Psoas muscle (tissue), 2 donors: Measurements from ENCODE around the genes IL10RB and ATP5PO.

- PRO-cap, 2 experiments: no peak in any of the 2 experiments
These were observed 2.8 kb downstream of the IFNAR2 start for GRCh38 chr21:33232175-33233249.

DNA sequence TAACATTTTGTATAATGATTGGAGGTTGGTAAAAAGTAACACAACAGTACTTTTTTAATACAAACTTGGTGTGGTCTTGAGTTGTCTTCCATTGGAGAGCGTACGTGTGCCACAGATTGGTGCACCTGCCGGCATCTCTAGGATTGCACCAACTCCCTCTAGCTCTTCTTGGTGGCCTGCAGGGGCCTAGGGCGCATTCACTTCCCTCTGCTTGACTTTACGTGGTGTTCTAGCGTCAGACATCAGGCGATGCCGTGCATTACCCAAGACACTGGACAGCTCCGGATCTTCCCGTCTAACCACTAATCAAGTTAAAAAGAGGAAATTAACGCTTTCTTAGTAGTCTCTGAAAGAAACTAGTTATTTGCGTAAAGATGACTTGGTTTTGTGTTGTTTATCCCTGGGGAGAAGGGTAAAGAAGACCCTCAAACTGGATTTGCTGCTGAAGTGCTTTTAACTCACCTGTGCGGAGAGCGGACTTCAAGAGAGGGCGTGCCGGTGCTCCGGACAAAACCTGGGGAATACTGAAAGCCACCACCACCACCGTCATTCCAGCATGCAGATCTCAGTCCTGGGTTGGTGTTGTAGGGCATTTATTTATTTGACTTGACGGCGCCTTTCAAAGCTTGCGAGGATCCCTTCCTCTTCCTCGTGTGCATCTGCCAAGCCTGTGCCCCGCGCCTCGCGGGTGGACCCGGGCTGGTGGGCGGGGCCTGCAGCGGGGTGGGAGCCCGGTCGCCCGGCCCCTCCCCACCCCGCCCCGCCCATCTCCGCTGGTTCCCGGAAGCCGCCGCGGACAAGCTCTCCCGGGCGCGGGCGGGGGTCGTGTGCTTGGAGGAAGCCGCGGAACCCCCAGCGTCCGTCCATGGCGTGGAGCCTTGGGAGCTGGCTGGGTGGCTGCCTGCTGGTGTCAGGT is at the start of gene IL10RB:
IL10RB (plus strand) TSS at position 767 of the 916 bp plus-strand sequence.
- PRO-cap, 2 experiments: peak in 2 of 2 experiments; most common plus-strand start position 809 of the sequence (in 2); most common minus-strand start position 661 of the sequence (in 2)

DNA sequence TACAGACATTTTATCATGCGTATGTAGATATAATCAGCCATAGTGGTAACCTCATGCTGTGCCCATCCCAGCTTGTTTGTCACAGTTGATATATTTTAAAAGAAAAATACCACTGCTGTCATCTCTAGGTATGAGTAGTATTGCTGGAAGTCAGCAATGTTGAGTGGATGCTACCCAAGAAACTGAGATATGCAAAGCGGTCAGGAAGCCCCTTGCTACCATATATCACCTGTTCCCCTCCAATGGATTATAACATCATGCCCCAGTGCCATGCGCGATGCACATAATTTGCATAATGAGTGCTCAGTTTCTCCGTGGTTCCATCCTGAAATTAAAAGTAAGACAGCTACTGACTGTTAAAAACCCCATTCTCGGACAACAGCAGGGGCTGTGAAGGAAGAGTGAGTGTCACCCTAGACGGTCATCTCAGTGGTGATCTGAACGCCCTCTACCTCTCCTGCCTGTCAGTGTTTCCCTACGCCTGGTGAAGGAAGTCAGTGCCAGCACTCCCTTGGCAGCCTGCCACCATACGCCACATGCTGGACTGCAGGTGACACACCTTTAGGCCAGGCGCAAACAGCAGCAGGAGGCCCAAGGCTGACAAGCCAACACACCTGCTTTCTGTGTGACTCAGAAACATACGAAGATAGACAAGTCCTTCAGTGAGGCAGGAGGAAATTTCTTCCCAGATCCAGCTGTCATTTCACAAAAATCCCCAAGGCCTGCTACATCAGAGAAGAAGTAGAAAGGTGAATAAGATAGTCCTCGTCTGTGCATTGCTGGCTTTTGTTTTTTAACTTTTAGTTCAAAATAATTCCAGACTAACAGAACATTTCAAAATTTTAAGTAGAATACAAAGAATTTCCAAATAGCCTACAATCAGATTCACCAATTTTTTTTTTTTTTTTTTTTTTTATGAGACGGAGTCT is 2.9 kb downstream of the IL10RB start:
- PRO-cap, 2 experiments: no peak in any of the 2 experiments

DNA sequence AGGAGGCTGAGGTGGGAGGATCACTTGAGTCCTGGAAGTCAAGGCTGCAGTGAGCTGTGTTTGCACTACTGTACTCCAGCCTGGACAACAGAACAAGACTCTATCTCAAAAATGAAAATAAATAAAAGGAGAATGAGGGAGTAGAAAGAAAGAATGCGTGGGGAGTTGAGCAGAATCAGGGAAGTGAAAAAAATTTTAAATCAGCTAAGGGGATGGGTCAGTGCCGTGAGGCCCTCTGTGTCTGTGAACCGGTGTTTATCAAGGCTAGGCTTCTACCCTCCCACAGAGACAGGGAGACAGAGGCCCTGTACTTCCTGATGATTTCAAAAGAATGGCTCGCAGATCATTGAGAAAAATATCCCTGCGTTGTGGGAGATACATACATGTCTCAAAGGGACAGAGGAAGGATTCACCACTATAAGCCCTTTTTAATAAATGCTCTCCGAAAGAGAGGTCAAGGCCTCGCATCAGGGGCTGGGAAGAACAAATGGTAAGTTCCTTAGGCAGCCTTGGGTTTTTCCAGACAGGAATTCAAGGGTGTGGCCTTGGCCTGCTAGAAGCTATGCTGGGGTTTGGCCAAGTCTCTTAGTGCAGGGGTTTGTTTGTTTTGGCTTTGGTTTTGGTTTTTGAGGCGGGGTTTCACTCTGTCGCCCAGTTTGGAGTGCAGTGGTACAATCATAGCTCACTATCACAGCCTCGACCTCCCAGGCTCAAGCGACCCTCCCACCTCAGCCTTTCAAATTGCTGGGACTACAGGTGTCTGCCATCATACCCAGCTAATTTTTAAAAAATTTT is 20.8 kb downstream of the IL10RB start:
- PRO-cap, 2 experiments: no peak in any of the 2 experiments

DNA sequence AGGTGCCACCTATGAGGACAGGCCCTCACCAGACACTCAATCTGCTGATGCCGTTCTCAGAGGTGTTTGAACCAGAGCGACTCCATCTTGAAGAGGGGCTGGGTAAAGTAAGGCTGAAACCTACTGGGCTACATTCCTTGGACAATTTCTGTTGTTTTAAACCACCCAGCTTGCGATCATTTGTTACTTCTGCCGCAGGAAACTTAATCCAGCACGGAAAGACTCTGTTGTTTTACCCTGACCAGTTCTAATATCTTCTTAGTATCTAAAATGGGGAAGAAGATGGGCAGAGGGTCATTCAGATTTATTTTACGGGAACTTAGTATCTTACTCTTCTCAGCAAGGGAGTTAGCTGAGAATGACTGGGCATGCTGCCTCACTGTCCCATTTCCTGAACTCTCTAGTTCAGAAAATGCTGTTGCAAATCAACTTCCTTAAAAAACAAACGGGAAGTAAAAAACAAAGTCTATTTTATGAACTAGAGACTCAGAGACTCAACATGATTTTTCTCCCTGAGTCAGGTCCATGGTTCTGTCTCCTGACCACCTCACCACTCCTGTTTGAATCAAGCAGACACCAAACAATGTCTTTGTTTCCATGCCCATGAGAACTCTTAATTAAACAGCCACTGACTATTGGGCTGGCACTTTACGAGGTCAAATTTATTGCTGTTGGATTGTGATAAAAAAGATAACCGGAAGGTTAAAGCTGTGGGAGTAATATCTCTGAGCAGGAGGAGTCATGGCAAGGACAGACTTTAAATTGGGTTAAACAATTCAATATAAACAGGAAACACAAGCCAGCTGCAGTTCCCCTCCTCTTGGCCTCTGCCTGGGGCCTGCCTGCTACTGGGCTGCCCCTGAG is 23.8 kb upstream of the IFNAR1 start:
- PRO-cap, 2 experiments: no peak in any of the 2 experiments

DNA sequence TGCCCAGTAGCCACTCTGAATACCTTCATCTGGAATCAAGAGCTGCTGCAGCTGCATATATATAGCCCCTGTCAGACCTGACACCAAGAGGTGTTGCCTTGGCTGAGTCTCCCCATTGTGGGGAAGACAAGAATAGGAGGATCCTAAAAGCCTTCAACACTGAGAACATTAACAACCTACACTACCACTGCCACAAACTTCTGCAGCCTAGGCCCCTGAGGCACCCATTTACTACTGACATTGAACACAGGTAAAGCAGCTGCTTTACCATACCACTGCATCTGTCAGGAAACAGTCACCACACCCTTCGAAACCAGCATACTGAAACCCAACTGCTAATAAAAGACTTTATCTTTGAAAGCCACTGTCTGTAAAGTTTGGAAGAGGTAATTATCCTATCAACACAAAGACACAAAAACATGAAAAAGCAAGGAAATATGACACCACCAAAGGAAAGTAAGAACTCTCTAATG is 7.3 kb downstream of the IFNAR1 start:
- PRO-cap, 2 experiments: no peak in any of the 2 experiments

DNA sequence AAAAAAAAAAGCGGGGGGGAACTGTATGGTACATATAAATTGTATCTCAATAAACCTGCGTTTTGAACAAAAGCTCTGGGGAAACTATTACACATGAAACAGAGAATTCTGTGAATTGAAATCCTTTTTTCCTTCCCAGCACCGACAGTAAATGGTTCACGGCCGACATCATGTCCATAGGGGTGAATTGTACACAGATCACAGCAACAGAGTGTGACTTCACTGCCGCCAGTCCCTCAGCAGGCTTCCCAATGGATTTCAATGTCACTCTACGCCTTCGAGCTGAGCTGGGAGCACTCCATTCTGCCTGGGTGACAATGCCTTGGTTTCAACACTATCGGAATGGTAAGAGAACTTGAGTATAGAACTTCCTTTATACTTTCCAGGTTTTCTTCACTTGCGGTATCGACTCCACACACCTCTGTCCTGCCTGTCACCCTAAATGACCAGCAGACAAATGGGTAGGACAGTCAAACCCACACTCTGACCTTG is 18.2 kb downstream of the IFNGR2 start:
- PRO-cap, 2 experiments: no peak in any of the 2 experiments

DNA sequence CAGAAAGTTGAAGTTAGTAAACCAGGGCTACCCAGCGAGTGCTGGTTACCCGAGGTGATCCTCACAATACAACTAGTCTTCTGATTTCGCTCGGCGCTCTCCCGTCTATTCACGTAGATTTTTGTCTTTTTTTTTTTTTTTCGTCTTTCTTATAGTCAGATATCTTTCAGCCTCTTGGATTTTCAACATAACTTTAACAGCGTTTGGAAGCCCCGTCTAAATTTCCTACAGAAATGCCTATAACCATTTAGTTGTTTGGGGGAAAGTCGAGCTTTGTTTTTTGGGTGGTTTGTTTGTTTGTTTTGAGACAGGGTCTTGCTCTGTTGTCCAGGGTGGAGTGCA is 712 bp upstream of the TMEM50B start:
- PRO-cap, 2 experiments: no peak in any of the 2 experiments

- PRO-cap, 2 experiments: no peak in any of the 2 experiments
These were observed 8.0 kb downstream of the SON start for GRCh38 chr21:33550572-33551496.

GRCh38 chr21:33551596-33552899 is 9.2 kb downstream of the SON start:
- PRO-cap, 2 experiments: no peak in any of the 2 experiments

- PRO-cap, 2 experiments: no peak in any of the 2 experiments
These were observed 11.8 kb downstream of the SON start for GRCh38 chr21:33554419-33555195.

- PRO-cap, 2 experiments: no peak in any of the 2 experiments
These were observed 16.5 kb downstream of the SON start for GRCh38 chr21:33559026-33559971.

DNA sequence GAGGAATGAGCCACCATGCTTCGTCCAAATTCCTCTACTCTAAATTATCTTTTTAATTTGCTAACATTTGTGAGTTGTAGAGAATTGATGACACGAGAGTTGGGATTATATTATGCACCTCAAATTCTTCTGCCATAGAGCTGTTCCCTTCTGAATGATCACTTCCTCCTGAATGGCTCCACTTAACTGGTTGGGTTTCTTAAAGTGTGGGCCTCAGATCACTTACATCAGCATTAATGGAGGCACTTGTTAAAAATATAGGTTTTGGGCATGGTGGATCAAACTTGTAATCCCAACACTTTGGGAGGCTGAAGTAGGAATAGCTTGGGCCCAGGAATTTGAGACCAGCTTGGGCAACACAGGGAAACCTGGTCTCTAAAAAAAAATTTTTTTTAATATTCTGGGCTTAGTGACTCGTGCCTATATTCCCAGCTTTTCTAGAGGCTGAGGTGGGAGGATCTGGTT is 2.8 kb downstream of the ITSN1 start:
- PRO-cap, 2 experiments: no peak in any of the 2 experiments

- PRO-cap, 2 experiments: no peak in any of the 2 experiments
These were observed 6.1 kb downstream of the ITSN1 start for GRCh38 chr21:33648306-33648903.

- PRO-cap, 2 experiments: no peak in any of the 2 experiments
These were observed 118.5 kb downstream of the ITSN1 start for GRCh38 chr21:33760411-33761624.

DNA sequence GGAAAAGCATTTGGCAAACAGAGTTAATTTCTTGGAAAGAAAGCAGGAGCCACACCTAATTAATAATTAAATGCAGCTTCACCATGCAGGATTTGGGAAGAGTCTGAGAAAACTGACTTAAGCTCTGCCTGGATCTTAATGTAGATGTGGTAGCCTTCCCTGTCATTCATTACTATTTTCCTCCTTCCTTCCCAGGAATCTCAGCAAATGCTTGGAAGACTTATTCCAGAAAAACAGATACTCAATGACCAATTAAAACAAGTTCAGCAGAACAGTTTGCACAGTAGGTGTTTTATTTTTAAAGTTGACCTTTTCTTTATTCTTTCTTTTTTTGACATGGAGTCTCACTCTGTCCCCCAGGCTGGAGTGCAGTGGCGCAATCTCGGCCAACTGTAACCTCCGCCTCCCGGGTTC is 134.3 kb downstream of the ATP5PO start:
- PRO-cap, 2 experiments: no peak in any of the 2 experiments

GRCh38 chr21:33915251-33916609 is at the start of gene ATP5PO:
Gene ATP5PO (minus strand): TSS chr21:33915804.
- PRO-cap, 2 experiments: peak in 2 of 2 experiments; most common plus-strand start chr21:33915992 (in 1); most common minus-strand start chr21:33915786 (in 2)

GRCh38 chr21:33924543-33924789 is 8.9 kb upstream of the ATP5PO start:
- PRO-cap, 2 experiments: no peak in any of the 2 experiments

DNA sequence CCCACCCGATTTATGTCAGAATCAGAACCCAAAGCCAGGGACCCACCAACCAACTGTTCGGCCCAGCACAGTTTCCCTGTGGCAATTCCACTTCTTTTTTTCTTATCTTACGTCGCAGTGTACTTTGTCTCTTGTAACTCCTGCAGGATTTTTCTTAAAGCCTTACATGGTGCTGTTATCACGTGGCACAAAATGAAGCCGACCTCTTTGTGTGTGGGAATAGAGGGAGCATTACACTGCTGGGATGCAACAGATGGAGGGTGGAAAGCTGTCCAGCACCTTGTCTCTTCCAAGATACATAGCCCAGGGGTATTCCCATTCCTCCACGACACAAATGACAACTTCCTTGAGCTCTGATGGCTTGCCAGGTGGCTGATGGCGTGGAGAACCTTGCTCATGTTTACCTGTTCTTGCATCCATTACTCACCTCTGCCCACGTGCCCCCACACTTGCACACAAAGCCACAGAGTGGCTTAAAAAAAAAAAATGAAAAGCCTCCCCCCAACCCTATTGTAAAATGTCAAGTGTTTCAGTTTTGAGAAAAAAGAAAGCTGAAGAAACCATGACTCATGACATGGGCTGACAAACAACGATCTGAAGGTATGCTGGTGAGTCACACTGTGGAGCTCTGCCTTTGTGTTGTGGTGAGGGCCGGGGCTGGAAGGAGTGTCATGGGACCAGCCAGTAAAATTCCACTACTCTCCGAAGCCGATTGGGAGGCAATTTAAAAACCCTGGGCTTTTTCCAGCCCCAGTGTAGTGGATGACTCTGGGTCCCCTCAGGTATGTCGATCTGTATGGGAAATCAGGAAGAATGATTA is 31.9 kb upstream of the ATP5PO start:
- PRO-cap, 2 experiments: no peak in any of the 2 experiments

DNA sequence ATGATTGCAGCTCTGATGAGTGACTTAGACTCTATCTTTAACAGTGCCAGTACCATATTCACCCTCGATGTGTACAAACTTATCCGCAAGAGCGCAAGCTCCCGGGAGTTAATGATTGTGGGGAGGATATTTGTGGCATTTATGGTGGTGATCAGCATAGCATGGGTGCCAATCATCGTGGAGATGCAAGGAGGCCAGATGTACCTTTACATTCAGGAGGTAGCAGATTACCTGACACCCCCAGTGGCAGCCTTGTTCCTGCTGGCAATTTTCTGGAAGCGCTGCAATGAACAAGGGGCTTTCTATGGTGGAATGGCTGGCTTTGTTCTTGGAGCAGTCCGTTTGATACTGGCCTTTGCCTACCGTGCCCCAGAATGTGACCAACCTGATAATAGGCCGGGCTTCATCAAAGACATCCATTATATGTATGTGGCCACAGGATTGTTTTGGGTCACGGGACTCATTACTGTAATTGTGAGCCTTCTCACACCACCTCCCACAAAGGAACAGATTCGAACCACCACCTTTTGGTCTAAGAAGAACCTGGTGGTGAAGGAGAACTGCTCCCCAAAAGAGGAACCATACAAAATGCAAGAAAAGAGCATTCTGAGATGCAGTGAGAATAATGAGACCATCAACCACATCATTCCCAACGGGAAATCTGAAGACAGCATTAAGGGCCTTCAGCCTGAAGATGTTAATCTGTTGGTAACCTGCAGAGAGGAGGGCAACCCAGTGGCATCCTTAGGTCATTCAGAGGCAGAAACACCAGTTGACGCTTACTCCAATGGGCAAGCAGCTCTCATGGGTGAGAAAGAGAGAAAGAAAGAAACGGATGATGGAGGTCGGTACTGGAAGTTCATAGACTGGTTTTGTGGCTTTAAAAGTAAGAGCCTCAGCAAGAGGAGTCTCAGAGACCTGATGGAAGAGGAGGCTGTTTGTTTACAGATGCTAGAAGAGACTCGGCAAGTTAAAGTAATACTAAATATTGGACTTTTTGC is 23.2 kb downstream of the MRPS6 start:
- PRO-cap, 2 experiments: no peak in any of the 2 experiments